ENCODE measurements around the genes MALL, RGPD6 and ACOXL.

DNA sequence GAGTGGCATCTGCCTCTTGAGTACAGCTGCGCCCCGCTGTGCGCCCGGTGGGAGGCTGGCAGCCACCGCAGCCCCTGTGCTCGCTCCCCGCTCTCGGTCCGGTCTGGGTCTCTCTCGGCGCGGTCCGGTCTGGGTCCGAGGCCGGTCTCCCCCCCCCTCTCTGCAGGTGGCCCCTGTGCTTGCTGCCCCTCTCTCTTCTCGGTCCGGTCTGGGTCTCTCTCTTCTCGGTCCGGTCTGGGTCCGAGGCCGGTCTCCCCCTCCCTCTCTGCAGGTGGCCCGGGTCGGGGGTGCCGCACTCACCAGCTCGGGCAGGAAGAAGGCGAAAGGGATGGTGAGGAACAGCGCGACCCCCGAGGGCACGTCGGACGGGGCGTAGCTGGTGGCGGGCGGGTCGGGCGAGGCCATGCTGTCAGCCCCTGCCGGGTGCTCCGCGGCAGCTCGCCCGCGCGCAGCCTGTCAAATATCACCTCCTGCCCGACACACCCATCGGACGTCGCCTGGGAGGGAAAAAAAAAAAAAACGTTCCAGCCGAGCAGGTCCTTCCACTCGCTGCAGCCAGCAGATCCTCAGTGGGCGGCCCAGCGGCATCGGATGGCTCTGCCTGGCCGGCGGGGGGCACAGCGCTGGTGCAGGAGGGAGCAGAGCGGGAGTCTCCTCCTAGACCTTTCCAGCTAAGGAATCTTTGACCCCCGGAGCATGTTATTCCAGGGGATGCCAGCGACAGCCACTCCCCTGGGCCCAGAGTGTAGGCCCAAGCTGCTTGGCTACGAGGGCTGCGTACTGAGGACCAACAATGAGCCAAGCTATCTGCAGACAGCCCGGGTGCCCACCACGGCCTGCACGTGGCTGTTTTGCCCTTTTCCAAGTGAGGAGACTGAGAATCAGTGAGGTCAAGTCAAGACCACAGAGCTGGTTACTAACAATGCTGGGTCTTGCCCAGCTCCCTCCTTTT lies at the start of gene MALL:
MALL (minus strand) TSS at position 435 of the 952 bp plus-strand sequence.
- PRO-cap = bidirectional peak, plus-strand start at position 561 of the sequence, minus-strand start at position 472 of the sequence

GRCh38 chr2:110117865-110118393 lies 2.3 kb upstream of the MALL start:
- PRO-cap = no peak

- PRO-cap = no peak
These were observed at the start of gene RGPD6 for GRCh38 chr2:110577017-110577296. RGPD6 (minus strand) TSS chr2:110577222.

DNA sequence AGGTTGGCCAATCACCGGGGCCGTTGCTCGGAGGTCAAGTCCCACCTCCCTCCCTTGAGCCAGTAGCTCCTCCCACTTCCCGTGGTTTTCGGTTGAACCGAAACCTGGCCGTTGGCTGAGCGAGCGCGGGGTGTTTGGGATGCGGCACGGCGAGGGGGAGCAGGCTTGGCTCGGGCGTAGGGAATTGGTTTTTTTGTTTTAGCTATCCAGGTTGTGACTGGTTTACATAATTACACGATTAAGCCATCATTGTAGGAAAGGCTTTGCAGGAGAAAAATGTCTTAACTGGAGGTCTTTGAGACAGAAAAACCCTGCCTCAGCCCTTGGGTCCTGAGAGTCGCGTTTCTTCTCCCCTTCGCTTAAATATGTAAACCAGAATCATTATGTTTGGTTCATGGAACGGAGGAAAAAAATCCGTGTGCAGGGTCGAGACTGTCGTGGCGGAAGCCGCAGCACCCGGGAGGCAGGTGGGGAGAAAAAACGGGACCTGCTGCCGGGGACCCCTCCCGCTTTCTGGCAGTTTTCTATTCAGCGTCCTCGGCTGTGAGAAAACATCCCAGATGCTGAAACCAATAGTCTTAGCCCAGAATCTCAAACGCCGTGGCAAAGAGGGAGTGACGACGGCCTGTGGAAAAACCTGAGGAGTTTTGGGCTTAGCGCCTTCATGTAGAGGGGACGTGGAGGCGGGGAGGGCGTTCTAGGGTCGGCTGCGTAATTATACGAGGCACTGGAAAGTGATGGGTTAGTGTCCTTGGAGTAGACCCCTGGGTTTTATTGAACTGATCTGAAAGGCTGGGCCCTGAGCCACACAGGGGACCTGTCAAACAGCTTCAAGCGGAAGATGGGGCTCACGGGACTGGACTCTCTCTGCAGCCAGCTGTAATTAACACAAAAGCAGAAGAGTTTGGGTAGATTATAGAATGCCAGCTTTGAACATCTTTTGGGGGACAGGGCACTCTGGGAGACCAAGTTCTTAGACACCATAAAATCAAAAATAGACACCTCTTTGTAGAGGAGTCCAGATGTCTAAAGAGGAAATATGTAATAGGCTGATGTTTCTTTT lies 599 bp upstream of the BUB1 start:
- PRO-cap = bidirectional peak, plus-strand start at position 118 of the sequence, minus-strand start outside the sequence; bidirectional peak, plus-strand start at position 594 of the sequence, minus-strand start at position 545 of the sequence

DNA sequence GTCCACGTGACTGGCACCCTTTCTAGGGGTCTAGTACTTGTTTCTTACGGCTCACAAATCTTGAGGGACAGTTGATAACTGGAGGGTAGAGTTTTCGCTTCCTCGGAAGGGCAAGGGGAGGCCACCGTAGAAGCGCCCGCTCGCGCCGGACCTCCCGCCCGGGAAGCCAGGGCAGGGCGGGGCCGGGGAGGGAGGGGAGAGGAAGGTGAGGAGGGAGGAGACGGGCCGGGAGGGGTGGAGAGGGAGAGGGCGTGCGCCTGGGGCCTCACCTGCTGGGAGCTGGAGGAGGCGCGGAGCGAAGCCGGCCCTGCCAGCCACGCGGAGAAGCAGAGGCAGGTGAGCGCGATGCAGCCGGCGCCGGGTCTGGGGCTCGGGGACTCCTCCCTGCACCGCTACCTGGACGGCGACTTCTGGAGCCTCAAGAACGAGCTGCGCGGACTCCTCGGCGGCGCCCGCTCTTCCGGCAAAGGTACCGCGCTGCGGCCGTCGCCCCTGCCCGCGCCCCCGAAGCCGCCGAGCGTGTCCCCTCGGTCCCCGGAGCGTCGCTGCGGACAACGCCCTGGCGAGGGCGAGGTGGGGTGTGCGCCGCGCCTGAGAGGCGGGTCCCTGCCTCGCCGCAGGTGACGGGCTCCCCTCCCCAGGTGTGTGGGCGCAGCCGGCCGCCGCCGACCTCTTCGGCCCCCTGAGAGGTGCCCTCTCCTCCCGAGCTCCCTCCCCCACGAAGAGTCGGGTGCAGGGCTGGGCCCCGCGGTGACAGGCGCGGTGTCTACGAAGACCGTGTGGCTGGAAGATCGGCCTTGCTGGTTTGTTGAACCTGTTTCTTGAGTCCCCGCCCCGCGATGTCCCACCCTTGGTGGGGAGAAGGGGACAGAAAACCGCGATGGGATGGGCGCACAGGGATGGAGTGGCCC lies at the start of gene ACOXL:
ACOXL (plus strand) TSS at position 268 of the 911 bp plus-strand sequence.
- PRO-cap = no peak

GRCh38 chr2:111135730-111136343 lies 15.1 kb downstream of the BCL2L11 start:
- PRO-cap = no peak

- PRO-cap = no peak
These were observed 47.9 kb downstream of the BCL2L11 start for GRCh38 chr2:111168434-111169279.

DNA sequence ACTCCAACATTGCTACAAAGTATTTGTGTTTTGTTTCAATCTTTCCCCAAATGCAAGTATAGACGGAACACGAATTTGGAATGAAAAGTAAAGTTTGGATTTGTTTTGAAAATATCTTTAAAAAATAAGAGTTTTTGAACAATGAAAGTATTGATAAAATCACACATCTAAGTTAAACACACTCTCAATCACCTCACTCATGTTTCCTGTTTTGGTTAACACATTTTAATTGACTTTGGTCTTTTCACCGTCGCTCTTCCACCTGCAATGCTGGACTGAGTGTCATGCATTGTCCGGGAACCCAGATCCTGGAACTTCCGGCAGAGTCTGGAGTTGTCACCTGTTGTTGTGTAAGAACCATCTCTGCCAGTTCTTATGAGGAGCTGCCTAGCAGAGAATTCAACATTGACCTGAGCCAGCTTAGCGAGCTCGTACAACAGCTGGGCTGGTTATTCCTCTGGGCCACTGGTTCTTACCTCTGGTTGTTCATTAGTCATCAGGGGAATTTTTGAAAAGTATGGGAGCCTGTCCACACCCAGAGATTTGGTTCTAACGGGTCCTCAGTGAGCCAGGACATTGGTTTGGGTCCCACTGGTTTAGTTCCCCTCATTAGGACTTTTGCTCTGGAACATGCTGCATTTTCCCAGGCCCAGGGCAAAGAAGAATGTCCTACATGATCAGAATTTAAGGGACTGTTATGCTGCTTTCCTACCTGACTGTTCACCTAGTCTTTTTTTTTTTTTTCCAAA lies 75.7 kb downstream of the BCL2L11 start:
- PRO-cap = no peak

DNA sequence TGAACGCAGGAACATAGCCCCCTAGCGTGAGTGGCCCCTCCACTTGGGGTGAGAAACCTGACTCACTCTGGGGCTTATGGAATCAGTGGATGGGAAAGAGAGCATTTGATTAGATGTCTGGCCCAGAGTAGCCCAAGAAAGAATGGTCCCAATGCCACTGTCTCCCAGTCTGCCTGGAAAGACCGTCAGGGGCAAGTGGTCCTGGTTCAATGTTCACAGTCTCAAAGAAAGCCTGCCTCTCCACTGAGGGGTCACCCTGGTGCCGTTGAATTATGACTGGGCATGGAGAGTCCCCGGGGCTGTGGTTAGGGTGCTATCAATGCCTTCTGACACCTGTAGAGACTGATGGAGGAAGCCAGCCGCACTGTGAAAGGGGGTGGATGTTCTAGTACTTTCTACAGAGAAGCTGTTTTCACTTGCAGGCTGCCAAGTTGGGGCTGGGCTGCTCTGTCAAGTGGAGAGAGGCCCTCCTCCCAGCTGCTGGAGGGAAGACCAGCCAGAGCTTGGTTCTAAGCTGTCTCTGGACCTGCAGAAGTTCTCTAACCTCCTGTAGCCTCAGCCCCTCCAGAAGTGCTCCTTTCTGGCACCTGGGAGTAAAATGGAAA lies 80.4 kb downstream of the BCL2L11 start:
- PRO-cap = no peak

DNA sequence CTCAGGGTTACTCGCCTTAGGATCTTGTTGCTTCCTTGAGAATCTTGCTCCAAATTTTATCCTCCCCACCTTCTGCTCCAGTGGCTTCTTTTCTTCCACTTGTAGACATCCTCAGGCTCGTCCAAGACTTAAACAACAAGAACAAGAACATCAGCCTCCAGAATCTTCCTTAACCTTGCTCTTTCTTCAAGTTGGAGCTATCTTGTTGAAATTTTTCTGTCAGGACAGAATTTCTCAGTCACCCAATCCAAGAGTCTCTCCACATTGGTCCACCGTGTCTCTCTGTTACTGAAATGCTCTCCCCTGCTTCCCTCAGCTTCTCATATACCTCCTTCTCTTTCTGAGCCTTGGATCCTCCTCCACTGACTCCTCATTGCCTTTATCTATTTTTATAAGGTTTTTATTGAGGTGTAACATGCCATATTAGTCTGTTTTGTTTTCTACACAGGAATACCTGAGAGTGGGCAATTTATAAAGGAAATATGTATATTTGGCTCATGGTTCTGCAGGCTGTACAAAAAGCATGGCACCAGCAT lies 113.0 kb downstream of the BCL2L11 start:
- PRO-cap = no peak

- PRO-cap = unidirectional peak, plus-strand start at chr2:111702400
These were observed 181.7 kb downstream of the ANAPC1 start for GRCh38 chr2:111701959-111703073.

DNA sequence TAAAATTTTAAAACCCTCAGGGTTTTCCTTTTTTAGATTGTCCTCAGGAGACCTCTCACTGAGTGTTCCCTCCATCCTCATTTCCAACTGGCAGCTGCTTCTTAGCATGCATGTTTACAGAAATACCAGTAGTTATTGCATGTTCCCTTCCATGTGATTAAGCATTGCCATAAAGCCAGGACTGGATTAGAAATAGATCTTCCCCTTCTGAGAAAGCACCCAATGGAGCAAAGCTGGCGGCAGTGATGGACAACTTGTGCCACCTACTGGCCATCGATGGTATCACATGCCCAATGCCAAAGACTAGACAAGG lies 147.8 kb downstream of the ANAPC1 start:
- PRO-cap = no peak

GRCh38 chr2:111766928-111767592 lies 116.9 kb downstream of the ANAPC1 start:
- PRO-cap = no peak

DNA sequence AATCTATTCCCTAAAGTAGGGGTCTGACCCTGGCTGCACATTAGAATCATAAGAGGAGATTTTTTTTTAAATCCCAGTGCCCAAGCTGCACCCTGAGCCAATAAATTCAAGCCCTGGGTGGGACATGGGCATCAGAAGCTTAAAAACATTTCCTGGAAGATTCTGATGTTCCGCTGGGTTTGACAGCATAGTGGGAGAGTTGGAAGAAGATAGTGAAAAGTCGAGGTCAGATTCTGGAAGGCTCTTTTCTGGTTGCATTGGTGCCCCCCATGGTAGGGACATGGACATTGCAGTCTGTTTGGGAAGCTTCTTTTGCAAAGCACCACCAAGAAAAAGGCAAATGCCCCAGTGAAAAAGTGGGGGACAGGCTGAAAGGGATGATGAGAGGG lies 20.9 kb downstream of the MERTK start:
- PRO-cap = no peak

GRCh38 chr2:112058701-112059342 lies 3.8 kb downstream of the TMEM87B start:
- PRO-cap = no peak

DNA sequence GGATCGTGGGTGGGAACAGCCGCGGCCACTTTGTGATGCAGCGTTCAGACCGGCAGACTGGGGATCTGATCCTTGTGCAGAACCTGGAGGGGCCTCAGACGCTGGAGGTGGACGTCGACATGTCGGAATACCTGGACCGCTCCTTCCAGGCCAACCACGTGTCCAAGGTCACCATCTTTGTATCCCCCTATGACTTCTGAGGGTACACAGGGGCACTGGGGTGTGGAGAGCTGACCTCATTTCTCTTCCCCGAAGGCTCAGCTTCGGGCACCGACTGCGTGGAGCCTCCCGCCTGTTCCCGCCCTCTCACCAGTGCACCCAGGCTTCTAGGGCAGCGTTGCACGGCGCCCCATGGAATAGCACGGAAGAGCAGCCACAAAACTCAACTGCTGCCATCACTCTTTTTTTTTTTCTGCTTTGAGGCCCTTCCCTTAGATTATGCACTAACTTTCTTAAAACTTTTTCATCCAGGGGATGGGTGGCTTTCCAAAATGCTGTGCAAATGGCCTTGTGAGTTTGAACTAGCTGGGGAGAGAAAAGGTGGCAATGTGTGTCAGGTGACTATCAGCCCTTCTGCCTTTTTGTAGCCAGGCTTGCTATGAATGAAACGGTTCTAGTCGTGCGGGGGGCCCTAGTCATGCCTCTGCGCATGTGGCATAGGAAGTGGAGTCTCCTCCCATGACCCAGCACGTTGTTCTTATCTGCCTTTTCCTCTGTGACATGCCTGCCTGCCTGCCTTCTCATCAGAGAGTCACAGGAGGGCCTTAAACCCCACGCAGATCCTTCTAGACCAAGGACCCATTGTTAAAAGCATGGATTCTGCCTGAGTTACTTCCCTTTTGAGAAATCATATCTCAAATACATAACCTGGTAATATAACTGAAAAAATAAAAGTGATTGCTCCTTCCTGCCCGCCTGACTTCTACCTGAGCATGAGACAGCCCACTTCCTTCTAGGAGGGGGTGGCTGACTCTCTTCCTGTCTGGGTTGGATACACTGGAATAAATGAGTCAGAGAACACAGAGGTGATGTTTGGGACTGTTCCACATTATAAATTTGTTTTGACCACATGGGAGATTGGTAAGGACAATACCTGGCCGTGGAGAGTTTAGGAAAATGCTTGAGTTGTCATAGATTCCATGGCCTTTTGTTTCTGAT lies 49.5 kb downstream of the FBLN7 start:
- PRO-cap = bidirectional peak, plus-strand start at position 994 of the sequence, minus-strand start at position 924 of the sequence

DNA sequence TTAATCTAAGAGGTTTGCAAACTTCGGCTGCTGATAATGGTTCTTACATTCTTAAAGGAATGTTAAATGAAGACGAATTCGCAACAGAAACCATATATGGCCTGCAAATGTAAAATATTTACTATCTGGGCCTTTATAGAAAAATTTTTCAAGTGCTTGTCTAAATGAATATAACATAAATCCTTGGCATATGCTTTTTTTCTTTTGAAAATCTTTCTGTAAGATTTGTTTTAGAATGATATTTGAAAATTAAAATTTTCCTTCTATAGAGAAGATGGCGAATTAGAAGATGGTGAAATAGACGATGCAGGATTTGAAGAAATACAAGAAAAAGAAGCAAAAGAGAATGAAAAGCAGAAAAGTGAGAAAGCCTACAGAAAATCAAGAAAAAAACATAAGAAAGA lies 24.2 kb downstream of the ZC3H6 start:
- PRO-cap = no peak

- PRO-cap = no peak
These were observed 39.5 kb downstream of the ZC3H6 start for GRCh38 chr2:112314753-112315408.

- PRO-cap = no peak
These were observed 42.0 kb downstream of the ZC3H6 start for GRCh38 chr2:112317454-112317801.

DNA sequence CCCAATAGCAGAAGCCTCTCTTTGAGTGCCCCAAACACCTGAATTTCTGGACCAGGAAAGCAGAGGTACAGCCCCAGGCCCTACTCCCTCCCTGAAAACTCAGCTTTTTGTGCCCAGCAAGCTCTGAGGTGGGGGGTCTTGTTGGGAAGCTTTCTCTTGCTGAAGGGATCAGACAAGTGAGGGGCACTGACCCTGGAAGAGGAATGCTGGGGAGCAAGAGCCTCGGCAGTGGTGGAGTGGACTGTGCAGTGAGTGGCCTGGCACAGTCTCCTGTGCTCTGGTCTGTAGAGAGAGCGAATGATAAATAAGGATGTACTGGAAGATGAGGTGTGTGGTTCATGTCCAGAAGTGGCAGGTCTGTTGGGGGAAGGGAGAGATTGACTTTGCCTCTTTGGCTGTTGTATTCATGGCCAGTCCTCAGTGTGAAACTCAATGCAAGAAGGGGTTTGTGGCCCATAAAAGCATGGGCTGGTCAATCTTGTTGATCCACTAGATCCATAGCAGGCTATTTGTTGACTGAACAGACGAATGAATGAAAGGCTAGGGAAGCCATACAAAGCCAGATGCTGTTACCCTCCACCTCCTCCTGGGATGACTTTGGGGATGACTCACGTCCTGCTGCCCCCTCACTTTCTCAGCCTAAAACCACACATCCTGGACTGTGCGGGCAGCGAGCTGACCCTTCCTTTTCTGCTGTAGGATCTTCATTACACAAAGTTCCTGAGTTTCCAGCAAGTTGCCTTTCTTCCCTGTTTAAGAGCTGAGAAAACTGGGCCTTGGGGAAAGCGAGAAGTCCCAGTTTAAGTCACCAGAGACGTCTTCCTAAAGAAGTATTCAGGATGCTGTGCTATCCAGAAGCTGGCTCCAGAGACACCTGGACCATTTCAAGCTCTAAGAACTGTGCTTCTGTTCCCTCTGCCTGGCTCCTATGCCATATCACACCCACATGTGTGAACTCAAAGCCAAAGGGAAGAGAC lies 5.1 kb upstream of the SLC20A1 start:
- PRO-cap = no peak